H1 (cell line): Measurements from ENCODE around the gene THADA.

- RRBS = no CpG with 5 or more reads among the region's 10 CpGs
CAGE:
- cytosol, long polyA plus RNA = no peak
- long polyA plus RNA = no peak
- nucleus, long polyA plus RNA = no peak
These were observed 125.9 kb downstream of the THADA start for GRCh38 chr2:43469673-43470550.

DNA sequence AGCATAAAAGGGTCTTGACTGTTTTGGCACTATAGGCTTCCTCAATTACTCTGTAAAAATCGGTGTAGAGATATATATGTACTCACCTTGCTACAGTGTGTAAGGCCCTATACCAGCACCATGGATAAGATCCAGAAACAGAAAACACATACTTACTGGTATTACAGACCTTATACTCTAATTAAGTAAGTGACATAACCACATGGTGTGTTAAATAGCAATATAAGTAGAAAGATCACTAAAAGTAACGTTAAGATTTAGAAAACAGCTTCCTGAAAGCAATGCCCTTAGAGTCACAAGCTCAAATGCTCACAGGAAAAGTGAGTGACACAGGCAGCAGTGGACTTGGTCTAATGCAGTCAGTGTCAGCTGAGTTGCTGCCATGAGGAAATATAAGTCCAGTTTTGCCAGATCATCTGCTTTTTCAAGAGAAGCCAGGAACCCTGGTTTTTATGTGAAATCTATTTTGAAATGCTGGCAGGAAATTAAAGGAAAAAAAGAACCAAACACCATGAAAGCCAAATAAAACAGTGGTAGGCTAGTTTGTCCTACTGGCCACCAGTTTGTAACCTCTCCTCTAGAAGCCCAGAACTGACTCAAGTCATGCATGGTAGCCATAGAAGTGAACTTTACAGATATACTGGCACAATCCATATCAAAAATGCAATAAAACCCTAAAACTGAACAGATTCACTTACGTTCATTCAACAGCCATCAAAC, 109.3 kb downstream of the THADA start:
- RRBS = no CpG with 5 or more reads among the region's 3 CpGs
CAGE:
- cytosol, long polyA plus RNA = no peak
- long polyA plus RNA = no peak
- nucleus, long polyA plus RNA = no peak

DNA sequence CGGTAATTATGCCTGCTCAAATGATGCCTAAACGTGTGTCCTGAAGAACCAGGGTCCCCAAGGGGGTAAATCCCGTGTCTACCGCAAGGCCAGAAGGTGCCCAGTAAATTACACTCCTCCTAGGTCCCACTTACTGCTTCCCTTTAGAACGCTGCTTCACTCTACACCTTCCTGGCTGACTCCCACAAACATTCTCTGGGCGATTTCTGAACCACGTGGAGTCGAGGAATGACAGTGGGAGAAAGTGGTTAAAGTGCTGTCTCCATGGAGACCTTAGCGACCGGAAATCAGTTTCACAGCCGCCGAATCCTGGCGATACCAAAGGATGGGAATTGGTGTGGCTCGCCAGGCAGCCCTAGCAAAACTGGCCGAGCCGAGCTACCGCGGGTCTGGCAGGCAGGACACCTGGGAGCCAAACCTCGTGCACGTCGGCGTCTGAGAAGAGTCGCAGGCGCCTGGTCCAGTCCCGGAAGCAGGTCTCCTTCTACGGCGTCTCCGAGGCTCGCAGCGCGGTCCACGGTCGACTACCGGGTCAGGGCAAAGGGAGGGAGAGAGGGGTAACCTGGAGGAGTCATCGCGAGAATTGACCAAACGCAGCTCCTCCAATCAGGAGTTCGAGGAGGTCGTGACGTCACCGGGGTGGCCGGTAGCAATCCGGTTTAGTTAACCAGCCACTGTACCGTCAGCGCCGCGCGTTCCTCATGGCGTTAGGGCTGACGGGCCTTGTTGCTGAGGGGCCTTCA, at the start of gene THADA:
Gene THADA, minus strand, starts transcription at position 526 of the 743 bp plus-strand sequence.
- RRBS = under 1% methylated on average over 14 of the region's 50 CpGs
CAGE:
- cytosol, long polyA plus RNA = start-site peak on the minus strand centred at position 498 of the sequence, 83 bp wide, 308 reads
- long polyA plus RNA = start-site peak on the minus strand centred at position 504 of the sequence, 61 bp wide, 40 and 205 reads in 2 replicates
- nucleus, long polyA plus RNA = start-site peak on the minus strand centred at position 488 of the sequence, 78 bp wide, 237 reads

DNA sequence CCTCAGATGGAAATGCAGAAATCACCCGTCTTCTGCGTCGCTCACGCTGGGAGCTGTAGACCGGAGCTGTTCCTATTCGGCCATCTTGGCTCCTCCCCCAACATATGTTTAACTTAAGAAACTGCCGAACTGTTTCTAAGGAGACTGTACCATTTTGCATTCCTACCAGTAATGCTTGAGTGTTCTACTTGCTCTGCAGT, 9.9 kb downstream of the C1GALT1C1L start:
- RRBS = no CpG with 5 or more reads among the region's 7 CpGs
CAGE:
- cytosol, long polyA plus RNA = no peak
- long polyA plus RNA = no peak
- nucleus, long polyA plus RNA = no peak

- RRBS = no CpG with 5 or more reads among the region's 4 CpGs
CAGE:
- cytosol, long polyA plus RNA = no peak
- long polyA plus RNA = no peak
- nucleus, long polyA plus RNA = no peak
These were observed 65.9 kb downstream of the ABCG8 start for GRCh38 chr2:43904617-43905091.

GRCh38 chr2:43917921-43918913, 77.6 kb downstream of the LRPPRC start:
- RRBS = no CpG with 5 or more reads among the region's 13 CpGs
CAGE:
- cytosol, long polyA plus RNA = no peak
- long polyA plus RNA = no peak
- nucleus, long polyA plus RNA = no peak

DNA sequence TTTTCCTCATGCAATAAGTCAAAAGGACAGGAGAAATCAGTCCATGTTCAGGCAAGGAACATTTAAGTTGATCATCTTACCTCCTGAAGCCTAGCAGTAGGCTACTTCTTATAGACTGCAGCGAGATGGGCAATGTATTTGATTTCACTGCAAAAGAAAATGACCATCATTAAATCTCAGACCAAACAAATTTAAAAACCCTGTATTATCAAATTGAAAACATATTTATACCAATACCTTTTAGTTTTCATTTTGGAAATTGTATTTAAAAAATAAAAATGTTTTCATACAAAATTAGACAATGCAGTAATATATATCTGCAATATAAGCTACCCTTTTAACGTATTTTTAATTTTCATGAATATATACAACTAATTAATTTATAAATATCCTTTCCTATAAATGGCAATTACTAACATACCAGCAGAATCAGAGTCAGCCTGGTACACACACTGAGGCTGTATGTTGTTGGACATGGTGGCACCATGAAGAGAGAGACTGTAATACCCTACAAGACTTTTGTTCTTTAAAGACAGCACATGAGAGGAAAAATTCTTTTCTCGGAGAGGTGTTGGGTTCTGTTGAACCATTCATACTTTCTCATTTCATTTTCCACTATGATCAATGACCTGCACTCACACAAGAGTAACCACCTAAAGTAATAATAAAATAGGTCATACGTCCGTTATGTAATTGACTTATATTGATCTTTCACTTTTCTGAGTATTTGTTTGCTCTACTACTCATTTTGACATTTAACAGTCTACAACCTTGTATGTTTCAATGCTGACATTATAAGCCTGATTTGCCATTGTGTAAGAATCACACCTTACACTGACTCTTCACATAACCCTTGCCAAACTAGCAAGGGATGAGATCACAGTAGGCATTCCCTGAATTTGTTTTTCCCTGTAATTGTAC, 38.2 kb downstream of the LRPPRC start:
- RRBS = no CpG with 5 or more reads among the region's 5 CpGs
CAGE:
- cytosol, long polyA plus RNA = no peak
- long polyA plus RNA = no peak
- nucleus, long polyA plus RNA = no peak

GRCh38 chr2:44169341-44169977, 784 bp downstream of the PPM1B start:
- RRBS = 1% methylated on average over 13 of the region's 31 CpGs
CAGE:
- cytosol, long polyA plus RNA = no peak
- long polyA plus RNA = no peak
- nucleus, long polyA plus RNA = no peak

DNA sequence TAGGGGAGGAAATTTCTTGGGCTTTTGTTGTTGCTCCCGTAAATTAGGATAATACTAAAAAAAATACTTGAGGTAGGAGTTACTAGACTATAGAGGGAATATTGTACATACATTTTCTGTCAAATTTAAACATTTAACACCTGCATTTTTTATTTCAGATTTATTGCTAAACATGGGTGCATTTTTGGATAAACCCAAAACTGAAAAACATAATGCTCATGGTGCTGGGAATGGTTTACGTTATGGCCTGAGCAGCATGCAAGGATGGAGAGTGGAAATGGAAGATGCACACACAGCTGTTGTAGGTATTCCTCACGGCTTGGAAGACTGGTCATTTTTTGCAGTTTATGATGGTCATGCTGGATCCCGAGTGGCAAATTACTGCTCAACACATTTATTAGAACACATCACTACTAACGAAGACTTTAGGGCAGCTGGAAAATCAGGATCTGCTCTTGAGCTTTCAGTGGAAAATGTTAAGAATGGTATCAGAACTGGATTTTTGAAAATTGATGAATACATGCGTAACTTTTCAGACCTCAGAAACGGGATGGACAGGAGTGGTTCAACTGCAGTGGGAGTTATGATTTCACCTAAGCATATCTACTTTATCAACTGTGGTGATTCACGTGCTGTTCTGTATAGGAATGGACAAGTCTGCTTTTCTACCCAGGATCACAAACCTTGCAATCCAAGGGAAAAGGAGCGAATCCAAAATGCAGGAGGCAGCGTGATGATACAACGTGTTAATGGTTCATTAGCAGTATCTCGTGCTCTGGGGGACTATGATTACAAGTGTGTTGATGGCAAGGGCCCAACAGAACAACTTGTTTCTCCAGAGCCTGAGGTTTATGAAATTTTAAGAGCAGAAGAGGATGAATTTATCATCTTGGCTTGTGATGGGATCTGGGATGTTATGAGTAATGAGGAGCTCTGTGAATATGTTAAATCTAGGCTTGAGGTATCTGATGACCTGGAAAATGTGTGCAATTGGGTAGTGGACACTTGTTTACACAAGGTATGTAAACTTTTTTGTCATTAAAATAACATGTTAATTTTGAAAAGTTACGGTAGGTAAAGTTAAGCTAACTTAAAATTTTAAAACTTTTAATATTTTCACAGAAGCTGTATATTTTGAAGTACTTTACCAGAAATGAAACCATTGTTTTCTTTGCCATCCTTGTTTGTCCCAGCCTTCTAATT, 32.8 kb downstream of the PPM1B start:
- RRBS = no CpG with 5 or more reads among the region's 13 CpGs
CAGE:
- cytosol, long polyA plus RNA = no peak
- long polyA plus RNA = no peak
- nucleus, long polyA plus RNA = no peak

GRCh38 chr2:44348164-44348816, 13.0 kb downstream of the PREPL start:
- RRBS = no CpG with 5 or more reads among the region's 2 CpGs
CAGE:
- cytosol, long polyA plus RNA = no peak
- long polyA plus RNA = no peak
- nucleus, long polyA plus RNA = no peak

GRCh38 chr2:44399514-44399934, 37.8 kb downstream of the CAMKMT start:
- RRBS = no CpG with 5 or more reads among the region's 4 CpGs
CAGE:
- cytosol, long polyA plus RNA = no peak
- long polyA plus RNA = no peak
- nucleus, long polyA plus RNA = no peak

- RRBS = no CpG with 5 or more reads among the region's 13 CpGs
CAGE:
- cytosol, long polyA plus RNA = no peak
- long polyA plus RNA = no peak
- nucleus, long polyA plus RNA = no peak
These were observed 235.3 kb upstream of the SIX3 start for GRCh38 chr2:44706130-44706722.

GRCh38 chr2:44777475-44778012, 164.0 kb upstream of the SIX3 start:
- RRBS = no CpG with 5 or more reads among the region's 11 CpGs
CAGE:
- cytosol, long polyA plus RNA = no peak
- long polyA plus RNA = no peak
- nucleus, long polyA plus RNA = no peak

- RRBS = under 1% methylated on average over 28 of the region's 34 CpGs
CAGE:
- cytosol, long polyA plus RNA = no peak
- long polyA plus RNA = no peak
- nucleus, long polyA plus RNA = no peak
These were observed 2.8 kb downstream of the SIX3 start for GRCh38 chr2:44944287-44944643.

DNA sequence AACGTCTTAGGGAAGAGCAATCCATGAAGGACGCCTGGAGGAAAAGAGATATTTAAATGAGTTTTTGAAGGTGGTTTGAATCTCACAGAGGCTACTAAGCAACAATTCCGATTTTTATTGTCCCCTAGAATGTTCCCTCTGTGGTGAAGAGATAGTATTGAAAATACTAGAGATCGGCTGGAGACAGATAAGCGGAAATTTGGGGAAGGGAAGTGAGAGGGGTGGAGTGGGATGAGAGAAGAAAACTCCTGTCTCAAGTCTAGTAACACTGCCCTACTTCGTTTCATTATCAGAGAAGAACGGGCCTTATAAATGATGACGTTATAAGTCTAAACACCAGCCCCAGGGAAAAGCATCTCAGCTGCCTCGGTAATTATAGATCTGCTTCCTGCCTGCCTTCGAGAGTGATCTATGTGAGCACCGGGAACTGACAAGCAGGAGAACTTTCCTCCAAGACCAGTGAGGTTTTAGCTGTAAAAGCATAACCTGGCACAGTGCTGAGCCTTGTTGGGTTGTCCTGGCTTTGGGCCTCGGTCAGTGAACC, 227.8 kb upstream of the SIX2 start:
- RRBS = no CpG with 5 or more reads among the region's 12 CpGs
CAGE:
- cytosol, long polyA plus RNA = no peak
- long polyA plus RNA = no peak
- nucleus, long polyA plus RNA = no peak

DNA sequence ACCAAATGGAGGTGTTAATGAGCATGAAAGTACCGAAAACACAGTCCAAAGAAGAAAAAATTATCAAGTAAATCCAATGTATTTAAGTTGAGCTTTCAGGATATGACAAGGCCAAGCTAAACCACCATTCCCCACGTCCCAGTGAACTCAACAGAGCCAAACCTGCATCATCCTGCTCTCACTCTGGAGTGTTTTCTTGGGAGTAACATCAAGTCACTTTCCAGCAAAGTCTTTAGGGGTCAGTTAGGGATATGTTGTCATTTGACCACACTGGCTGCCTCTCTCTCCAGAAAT, 140.6 kb downstream of the SRBD1 start:
- RRBS = no CpG with 5 or more reads among the region's 2 CpGs
CAGE:
- cytosol, long polyA plus RNA = no peak
- long polyA plus RNA = no peak
- nucleus, long polyA plus RNA = no peak

- RRBS = no CpG with 5 or more reads among the region's 9 CpGs
CAGE:
- cytosol, long polyA plus RNA = no peak
- long polyA plus RNA = no peak
- nucleus, long polyA plus RNA = no peak
These were observed 2.1 kb upstream of the PRKCE start for GRCh38 chr2:45649416-45649822.

DNA sequence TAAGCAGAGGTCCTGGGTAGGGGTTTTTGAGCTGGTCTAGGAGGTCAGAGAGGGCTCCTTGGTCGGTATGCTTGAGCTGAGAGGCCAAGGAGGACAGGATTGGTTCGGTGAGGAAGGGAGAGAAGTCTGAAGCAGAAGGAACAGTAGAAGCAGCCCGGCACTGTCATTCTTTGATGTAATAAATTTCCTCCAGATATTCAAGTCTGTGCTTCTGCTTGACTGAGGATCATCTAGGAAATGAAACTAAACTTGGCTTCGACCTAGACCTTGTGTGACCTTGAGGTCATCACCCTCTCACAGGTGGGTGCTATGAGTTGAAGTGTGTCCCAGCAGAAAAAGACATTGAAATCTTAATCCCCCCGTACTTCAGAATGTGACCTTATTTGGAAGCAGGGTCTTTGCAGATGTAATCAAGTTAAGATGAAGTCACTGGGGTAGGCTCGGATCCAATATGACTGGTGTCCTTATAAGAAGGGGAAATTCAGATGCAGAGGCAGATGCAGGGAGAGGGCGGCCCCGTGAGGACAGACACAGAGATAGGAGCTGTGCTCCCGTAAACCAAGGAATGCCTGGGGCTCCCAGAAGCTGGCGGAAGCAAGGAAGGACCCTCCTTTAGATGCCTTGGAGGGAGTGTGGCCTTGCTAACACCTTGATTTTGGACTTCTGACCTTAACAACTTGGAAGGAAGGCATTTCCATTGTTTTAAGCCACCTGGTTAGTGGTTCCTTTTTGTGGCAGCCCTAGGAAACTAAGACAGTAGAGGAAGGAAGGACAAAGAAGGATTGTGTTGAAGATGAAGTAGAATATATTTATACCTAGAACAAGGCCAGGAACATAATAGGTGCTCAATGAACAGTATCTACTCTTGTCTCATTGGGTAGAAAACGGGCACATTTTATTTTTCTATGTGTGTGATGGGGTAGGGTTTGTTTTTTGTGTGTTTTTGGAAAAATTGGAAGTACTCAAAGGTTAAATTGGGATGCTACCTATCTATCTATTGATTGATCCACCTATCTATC, 49.2 kb downstream of the PRKCE start:
- RRBS = no CpG with 5 or more reads among the region's 11 CpGs
CAGE:
- cytosol, long polyA plus RNA = no peak
- long polyA plus RNA = no peak
- nucleus, long polyA plus RNA = no peak

- RRBS = no CpG with 5 or more reads among the region's 11 CpGs
CAGE:
- cytosol, long polyA plus RNA = no peak
- long polyA plus RNA = no peak
- nucleus, long polyA plus RNA = no peak
These were observed 123.2 kb downstream of the PRKCE start for GRCh38 chr2:45774498-45775217.

GRCh38 chr2:45821148-45821657, 169.7 kb downstream of the PRKCE start:
- RRBS = no CpG with 5 or more reads among the region's 1 CpG
CAGE:
- cytosol, long polyA plus RNA = no peak
- long polyA plus RNA = no peak
- nucleus, long polyA plus RNA = no peak